ENCODE measurements around a stretch of chr17.

DNA sequence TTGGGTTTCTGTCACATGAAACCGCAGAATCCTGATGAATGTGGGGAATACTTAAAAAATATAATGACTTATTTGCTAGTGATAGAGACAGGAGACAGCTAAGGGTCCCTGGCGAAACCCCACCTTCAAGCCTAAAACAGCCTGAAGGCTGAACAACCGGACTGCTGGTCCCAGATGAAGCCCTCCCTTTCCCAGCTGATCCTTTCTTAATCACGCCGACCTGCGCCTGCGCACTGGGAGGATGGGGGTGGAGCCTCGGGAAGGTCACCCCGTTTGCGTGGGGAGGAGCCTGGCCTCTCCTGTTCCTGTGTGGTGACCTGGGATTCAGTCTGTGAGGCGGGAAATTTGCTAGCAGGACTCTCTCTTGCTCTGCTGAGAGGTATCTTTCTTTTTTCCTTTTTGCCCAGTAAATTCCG, 9.7 kb downstream of the FAM20A start:
- CAGE, long polyA plus RNA = no peak
- RRBS = no CpG with 5 or more reads among the region's 12 CpGs

DNA sequence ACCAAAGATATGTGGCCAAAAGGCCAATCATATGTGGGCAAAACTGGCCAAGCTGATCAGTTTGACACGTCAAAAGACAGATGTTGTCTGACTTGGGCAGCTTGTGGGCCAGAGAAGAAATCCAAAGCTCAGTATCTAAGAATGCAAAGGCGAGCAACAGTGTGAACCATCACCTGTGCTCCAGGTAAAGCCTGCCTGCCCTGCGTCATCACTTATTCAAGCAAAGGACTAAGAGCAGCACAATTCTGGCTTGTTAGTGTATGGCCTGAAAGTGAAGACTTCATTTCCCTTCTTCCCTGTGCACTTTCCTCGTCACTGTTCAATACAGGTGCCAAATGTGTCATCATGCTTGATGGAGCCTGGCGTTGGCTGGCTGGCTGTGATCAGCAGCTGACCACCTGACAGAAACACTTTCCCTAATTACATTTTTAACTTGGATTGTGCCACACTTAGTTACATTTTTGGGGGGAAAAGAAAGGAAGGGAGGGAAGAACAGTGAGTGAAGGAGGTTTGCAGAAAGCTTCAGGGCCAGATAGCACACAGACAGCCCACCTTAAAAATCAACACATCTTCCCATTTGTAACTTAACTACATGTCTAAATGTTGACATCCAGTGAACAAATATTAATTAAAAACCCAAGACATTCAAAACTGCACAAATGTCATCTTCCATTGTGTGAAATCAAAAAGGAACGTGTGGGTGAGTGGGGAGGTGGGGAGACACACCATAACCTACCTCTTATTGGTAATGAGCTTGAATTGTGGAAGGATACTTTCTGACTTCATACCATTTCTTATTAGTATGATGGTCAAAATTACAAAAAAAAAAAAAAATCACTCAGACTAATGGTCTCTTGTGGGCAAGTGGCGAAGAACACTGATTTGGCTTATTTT, 4.5 kb downstream of the FAM20A start:
- CAGE, long polyA plus RNA = no peak
- RRBS = no CpG with 5 or more reads among the region's 7 CpGs

DNA sequence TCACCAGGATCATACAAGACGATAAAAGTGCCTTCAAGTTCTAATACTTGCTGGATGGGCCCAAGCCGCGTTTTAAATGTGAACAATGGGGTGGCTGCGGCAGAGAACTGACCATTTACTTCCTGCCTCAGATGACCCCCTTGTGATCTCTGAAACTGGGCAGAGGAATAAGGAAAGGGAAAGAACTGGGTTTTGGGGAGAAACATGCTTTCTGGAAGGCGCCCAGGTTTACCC, 1.7 kb downstream of the FAM20A start:
- CAGE, long polyA plus RNA = no peak
- RRBS = no CpG with 5 or more reads among the region's 5 CpGs

DNA sequence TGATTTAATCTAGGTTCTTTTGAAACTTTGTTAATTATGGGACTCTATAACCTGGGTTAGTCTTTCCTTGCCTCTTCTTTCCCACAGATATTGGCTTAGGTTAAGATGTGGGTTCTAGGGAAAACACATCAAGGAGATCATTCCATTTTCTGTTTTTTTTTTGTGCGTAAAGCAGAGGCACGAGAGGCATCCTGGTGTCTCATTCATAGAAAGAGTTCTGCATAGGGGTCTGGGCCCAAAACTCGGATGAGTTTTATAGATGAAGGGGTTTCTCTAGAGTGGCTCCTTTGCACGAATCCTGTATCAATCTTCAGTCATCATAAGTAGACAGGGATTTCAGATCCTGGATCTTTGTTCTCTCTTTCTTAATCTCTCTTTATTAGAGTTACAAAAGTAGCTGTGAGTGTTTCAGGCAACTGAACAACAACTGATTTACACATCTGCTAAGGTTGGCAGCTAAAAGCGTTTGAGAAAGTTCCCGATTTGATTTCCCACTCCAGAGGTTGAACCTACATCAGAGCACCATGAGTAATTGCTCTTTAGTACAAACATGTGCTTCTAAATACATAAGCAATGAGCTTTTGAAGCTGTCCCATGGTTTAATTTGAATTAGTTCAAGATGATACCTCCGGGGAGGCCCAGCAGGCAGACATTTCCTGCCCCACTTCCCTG, 175.8 kb upstream of the FAM20A start:
- CAGE, long polyA plus RNA = no peak
- RRBS = no CpG with 5 or more reads among the region's 7 CpGs

GRCh38 chr17:68884768-68885443, 70.3 kb downstream of the ABCA8 start:
- CAGE, long polyA plus RNA = no peak
- RRBS = no CpG with 5 or more reads among the region's 5 CpGs

DNA sequence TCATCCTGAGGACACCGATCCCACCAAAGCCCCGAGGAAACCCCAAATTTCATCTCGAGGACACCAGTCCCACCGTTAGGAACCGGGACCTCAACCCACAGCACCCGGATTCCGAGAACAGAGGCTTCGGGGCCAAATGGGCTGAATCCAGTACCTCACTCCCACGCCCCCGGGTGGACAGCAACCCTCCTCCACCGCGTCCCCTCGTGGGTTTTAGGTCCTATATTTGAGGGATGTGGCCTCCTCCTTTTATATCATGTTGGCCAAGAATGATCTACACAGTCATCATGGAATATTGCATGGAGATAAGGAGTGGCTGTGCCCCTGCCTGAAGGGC, 8.0 kb upstream of the ABCA8 start:
- CAGE, long polyA plus RNA = no peak
- RRBS = no CpG with 5 or more reads among the region's 13 CpGs

- CAGE, long polyA plus RNA = no peak
- RRBS = no CpG with 5 or more reads among the region's 2 CpGs
These were observed 12.2 kb upstream of the ABCA10 start for GRCh38 chr17:69240687-69241357.

DNA sequence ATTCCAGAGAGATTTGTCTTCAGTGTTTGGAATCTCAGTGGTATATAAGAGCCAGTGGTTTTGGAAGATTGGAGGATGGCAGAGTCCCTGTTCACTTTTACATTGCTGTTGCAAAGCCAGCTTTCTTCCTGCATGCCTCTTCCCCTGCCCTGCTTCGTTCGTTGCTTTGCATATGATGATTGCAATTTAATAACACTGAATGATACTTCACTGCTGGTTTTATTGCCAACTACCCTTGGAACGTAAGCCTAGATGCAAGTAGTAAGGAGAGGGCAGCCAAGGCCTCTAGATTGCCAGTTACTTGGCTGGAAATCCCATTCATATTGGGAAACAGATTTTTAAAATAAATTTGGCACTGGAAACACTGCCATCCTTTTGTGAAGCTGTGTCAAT, 86.3 kb downstream of the MAP2K6 start:
- CAGE, long polyA plus RNA = no peak
- RRBS = no CpG with 5 or more reads among the region's 3 CpGs

- CAGE, long polyA plus RNA = no peak
- RRBS = no CpG with 5 or more reads among the region's 3 CpGs
These were observed 160.9 kb downstream of the MAP2K6 start for GRCh38 chr17:69575360-69575853.

DNA sequence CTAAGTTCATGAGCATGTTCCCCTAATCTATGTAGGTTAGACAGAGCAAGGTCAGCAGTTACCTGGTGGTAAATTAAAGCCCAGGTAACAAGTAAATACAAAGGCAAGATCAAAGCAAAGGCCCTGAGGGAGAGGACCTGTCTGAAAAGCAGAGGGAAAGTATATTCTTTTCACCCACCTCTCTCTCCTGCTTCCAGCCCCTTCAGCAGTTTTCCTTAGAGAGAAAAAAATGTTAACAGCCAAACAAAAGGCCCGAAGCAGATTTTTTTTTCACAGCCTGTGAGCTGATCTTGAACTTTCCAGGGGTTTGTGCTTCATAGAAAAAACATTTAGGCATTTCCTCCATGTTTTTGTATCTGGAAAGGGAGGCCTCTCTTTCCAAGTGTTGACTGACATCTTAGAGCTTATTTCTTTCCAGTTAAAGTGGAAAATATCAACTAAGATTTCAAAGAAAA, 302.8 kb downstream of the MAP2K6 start:
- CAGE, long polyA plus RNA = no peak
- RRBS = no CpG with 5 or more reads among the region's 1 CpG

- CAGE, long polyA plus RNA = no peak
- RRBS = 10% methylated on average over 14 of the region's 75 CpGs
These were observed 702 bp upstream of the SOX9 start for GRCh38 chr17:72119693-72120943.

DNA sequence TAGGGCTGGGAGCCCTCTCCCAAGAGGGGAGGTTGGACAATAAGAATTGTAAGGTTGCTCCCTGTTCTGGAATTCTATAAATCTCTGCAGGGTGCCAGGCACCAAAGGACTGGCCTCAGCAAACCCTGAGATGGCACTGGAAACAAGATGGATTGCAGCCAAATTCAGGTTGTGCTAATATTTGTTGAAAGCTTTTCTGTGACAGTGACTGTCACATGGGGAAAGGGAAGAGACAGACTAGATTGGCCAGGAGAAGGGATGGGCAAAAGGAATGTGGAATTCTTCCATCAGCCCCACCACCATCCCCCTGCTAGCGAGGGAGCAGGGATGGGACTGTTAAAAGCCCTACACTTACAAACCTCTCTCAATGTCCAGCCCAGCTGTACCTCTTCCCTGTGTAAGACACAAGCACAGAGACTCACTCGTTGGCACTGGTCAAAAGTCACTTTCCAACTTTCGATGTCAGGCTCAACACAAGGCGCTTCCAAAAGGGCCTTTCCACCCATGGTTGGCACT, 62.4 kb downstream of the SOX9 start:
- CAGE, long polyA plus RNA = no peak
- RRBS = no CpG with 5 or more reads among the region's 4 CpGs

DNA sequence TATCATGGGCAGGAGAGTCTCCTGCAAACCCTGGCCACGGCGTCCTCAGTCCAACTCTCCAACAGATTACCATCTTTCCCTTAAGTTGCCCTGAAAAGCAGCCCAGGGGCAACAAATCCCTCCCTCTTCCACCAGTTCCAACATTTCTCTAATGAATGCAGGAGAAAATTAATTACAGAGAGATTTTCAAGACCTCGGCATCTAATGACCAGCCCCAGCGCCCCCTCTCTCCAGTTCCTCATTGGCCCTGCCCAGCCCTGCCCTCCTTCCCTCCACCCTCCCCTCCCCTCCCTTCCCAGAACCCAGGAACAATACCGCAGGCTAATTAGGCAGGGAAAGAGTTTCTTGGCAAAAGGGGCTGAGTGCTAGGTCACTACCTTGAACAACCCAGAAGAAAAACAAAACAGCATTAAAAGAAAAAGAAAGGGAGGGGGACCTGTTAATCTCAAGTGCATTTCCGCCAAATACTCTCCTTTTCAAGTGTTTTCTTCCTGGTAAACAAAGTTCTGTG, 215.2 kb downstream of the SOX9 start:
- CAGE, long polyA plus RNA = no peak
- RRBS = no CpG with 5 or more reads among the region's 6 CpGs

DNA sequence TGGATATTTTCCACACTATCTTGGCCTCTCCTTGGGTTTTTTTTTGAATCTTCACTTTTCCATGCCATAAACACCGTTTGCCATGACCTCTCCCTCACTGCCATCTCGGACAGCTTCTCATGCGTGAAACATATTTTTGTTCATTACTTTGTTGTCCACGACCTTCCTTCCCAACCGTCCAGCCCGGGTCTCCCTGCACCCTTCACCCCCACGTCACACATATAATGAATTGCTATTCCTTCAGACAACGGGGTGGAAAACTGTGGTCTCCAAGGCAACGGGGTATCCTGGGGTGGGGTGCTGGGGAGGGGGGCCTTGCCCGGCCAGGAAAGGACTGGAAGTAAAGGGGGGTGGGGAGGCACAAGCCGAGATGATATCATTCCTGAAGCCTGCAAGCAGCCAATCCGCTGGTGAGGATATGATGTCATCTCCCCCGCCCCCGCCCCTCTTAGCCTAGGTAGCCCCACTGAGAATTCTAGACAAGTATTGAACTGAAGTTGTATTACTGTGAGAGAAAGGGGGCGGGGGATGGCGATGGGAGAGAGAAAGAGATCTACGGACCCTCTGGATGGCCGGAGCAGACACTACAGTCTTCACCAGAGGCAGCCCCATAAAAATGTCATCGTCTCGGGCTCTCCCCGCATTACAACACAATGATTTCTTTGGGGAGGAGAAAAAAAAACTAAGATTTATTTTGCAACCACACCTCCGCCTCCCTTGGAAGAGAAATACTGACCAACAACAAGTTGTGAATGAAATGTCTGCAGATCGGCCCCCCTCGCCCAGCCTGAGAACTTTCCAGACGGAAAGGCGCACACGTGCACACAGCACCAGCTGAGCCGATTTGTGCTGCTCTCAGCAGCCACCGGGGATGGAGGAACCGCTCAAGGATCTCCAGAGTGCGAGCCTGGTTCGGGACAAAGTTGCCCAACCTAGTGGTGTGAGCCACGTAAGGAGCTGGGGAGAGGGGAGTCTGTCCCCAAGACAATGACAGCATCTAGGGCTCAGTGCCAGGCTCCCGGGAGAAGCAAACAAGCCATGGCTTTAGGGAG, 221.9 kb downstream of the SOX9 start:
- CAGE, long polyA plus RNA = no peak
- RRBS = no CpG with 5 or more reads among the region's 34 CpGs

DNA sequence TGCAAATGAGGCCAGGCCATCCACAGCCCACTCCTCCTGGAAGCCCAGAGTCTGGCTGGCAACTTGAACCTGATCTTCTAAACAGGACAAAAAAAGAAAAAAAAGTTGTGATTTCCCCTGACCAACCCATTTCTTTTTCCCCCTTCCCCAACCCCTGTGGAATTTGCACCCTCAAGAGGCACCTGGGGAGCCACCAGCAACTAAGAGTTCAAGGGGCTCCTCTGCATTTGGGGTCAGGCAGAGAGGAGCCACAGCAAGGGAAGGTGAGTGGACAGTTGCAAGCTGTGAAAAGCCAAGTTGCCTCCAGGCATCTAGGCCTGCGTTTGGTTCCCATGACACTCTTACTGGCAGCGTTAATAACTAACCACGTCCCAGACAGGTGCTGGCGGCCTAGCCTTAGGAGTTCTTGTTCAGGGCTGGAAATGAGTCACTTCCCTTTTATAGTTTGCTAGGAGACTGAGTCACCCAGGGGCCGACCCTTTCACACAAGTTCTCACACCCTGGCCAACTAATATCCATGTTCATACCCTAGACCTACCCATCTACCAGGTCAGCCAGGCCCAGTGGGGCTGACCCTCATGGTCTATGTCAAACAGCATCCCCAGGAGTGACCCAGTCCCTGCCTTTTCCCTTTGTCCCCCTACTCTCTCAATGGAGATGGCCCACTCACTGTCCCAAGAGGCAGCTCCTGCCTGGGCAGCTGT, 300.3 kb downstream of the SOX9 start:
- CAGE, long polyA plus RNA = no peak
- RRBS = no CpG with 5 or more reads among the region's 5 CpGs

GRCh38 chr17:72479679-72480212, 358.9 kb downstream of the SOX9 start:
- CAGE, long polyA plus RNA = no peak
- RRBS = no CpG with 5 or more reads among the region's 2 CpGs

DNA sequence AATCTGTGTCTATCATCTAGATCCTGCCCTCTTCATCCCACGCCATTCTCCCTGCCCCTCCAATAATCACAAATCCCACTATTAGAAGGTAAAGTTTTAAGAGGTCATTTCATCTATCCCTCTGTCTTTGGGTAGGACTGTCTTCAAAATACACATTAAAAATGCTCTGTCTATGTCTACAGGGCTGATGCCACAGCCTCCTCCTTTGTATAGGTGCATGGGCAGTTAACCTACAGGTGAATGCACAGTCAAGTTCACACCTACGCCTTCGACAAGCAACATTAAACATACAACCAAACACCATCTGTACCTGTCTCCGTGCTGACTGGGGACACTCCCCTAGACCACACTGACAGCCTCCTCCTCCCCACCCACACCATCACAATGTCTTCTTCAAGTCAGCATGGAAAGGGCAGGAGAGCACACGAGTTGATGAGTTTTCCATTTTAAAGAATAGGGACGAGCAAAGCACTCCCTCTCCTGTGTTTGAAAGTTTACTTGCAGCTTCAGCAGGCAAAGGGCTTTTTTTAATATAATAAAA, 367.7 kb downstream of the SOX9 start:
- CAGE, long polyA plus RNA = no peak
- RRBS = no CpG with 5 or more reads among the region's 6 CpGs

DNA sequence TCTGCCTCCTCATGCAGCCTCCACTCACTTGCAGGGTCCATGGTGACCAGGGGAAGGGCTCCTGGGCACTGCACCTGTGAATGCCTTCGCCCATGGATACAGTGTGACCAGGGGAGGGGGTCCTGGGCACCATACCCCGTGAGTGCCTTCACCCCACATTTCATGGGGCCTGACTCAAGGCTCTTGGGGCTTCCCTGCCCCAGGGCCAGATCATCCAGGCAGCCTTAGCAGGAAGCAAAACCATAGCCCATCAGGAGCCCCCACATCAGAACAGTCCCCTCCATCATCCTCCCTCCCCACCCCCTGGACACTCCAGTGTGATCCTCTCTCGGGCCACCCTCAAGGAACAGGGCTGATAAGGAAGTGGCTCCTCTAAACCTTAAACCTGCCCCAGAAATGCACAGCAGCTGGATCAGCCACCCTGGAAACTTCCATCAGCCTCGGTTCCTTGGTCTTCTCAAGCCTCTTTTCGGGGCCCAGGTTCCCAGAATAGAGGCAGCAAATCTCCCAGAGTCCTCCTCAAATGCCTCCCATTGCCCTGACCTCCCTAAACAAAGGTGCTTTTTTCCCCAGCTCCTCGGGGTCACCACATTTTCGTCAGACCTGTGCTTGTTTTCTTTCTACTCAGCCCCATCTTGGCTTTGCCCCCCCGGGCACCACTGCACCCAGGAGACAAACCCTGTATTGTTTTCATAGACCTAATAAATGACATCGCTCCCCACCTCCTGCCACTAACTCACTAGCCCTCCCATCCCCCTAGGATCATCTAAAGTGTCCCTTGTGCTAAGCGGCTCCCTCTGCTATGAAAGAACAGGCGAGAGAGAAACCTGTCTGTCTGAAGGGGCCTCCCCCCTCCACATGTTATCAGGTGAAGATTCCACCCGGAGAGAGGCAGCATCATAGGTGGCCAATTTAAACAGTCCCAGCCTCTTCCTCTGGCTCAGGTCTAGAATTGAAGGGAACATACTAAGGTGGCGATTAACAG, 450.9 kb downstream of the SOX9 start:
- CAGE, long polyA plus RNA = no peak
- RRBS = no CpG with 5 or more reads among the region's 13 CpGs

DNA sequence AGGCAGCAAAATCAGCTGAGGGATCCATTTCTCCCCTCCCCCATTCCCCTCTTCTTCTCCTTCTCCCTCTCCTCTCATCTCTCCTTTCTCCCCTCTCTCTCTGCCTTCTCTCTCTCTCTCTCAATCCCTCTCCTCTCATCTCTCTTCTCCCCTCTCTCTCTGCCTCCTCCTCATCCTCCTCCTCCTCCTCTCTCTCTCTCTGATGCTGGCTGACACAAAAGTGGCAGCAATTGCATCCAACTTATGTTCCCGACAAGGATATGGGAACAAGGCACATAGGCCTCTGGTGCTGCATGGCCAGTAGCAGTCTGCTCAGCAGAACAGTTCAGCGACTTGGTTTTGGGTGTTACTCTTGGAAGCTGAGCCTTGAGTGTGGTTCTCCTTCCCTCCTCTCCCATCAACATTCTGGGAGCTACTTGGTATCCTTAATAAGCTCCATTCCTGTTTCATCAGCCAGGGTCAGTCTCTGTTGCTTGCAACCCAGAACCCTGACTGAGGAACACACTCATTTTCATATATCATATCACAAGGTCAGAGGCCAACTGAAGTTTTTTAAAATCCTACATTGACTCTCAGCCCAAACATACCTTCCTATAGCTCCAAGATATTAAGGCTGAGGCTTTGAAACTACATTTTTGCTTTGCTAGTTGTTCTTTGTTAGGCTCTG, 92.2 kb downstream of the SLC39A11 start:
- CAGE, long polyA plus RNA = no peak
- RRBS = no CpG with 5 or more reads among the region's 2 CpGs

- CAGE, long polyA plus RNA = no peak
- RRBS = no CpG with 5 or more reads among the region's 11 CpGs
These were observed 1.7 kb upstream of the COG1 start for GRCh38 chr17:73191260-73191513.

All from BJ (cell line).